Monocyte (primary cell): ENCODE results near the genes CDKAL1, DCDC2 and RIPOR2.

DNA sequence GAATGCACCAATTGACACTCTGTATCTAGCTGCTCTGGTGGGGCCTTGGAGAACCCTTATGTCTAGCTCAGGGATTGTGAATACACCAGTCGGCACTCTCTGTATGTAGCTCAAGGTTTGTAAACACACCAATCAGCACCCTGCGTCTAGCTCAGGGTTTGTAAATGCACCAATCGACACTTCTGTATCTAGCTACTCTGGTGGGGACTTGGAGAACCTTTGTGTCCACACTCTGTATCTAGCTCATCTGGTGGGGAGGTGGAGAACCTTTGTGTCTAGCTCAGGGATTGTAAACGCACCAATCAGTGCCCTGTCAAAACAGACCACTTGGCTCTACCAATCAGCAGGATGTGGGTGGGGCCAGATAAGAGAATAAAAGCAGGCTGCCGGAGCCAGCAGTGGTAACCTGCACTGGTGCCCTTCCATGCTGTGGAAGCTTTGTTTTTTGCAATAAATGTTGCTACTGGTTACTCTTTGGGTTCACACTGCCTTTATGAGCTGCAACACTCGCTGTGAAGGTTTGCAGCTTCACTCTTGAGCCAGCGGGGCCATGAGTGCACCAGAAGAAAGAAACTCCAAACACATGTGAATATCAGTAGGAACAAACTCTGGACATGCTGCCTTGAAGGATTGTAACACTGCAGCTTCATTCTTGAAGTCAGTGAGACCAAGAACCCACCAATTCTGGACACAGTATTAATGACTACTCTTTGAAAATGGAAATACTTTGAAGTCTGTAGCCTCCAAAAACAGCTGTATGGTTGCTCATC, 89.8 kb upstream of the MBOAT1 start:
- PRO-cap, 2 experiments = no peak in any of the 2 experiments

- PRO-cap, 2 experiments = peak in 2 of 2 experiments; most common plus-strand start chr6:20534461 (in 2)
Measured at GRCh38 chr6:20534253-20534927, at the start of gene CDKAL1. CDKAL1 (plus strand) TSS chr6:20534457.

- PRO-cap, 2 experiments = no peak in any of the 2 experiments
Measured at GRCh38 chr6:21538158-21538453, 55.4 kb upstream of the SOX4 start.

- PRO-cap, 2 experiments = peak in 1 of 2 experiments; most common plus-strand start chr6:21595688 (in 1)
Measured at GRCh38 chr6:21595508-21596191, 2.1 kb downstream of the SOX4 start.

- PRO-cap, 2 experiments = no peak in any of the 2 experiments
Measured at GRCh38 chr6:21738056-21739002, 144.8 kb downstream of the SOX4 start.

DNA sequence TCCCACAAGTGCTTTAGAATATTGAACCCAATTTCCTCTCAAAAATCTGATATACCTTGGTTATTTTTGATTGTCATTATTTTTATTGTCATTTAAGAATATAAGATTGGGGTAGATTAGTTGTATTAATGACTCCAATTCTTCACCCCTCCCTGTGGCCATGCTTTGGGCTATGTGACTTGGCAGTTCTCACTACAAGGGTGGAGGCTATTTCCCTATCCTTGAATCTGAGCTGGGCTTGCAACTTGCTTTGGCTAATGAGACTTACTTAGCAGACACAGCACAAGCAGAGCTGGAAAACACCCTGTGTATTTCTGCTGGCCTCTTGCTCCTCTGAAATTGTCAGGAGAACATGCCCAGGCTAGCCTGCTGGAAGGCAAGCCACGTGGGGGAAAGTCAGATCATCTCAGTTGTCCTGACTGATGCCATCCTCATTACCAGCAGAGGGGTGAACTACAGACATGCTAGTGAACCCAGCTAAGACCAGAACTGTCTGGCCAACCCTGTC, 126.6 kb upstream of the HDGFL1 start:
- PRO-cap, 2 experiments = no peak in any of the 2 experiments

DNA sequence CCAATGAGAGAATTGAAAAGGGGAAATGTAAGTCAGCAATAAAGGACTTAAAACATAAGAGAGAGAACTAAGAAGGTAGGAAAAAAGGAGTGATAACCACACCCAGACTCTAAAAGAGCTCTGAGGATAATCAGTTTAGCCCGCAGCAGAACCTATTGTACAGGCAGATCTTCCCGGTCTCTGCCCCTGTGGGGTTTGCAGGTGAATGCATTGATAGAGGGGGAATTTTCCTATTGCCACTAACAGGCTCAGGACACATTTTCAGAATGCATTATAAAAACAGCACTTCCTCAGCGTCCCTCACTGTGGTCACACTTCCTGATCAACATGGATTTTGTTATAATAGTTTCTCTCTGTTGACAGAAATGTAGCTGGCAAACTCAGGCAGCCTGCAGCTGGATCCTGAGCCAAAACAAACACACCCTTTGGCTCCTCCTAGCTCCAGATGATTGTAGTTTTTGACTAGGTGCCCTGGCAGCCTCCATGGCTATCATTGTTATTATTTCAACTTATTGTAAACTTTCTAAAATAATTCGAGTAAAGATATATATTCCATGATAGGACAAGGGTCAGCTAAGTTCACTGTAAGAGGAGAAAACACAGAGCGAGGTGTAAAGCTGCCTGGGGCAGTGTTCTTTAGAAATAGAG, 98.4 kb upstream of the HDGFL1 start:
- PRO-cap, 2 experiments = no peak in any of the 2 experiments

DNA sequence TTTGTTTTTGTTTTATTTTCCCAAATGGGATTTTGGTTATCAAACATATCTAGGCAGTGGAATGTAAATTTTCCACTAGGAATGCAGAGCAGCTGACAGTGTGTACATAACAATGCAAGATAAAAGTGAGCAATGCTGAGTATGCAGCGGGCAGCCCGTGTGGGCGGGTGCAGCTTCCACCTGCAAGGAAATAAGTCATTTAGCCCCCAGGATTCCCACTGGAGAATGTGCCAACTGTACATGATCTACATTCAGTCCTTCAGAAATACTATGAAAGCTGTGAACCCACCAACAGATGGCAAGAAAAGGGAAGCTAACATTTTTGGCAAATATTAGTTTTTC, 44.4 kb downstream of the DCDC2 start:
- PRO-cap, 2 experiments = no peak in any of the 2 experiments

DNA sequence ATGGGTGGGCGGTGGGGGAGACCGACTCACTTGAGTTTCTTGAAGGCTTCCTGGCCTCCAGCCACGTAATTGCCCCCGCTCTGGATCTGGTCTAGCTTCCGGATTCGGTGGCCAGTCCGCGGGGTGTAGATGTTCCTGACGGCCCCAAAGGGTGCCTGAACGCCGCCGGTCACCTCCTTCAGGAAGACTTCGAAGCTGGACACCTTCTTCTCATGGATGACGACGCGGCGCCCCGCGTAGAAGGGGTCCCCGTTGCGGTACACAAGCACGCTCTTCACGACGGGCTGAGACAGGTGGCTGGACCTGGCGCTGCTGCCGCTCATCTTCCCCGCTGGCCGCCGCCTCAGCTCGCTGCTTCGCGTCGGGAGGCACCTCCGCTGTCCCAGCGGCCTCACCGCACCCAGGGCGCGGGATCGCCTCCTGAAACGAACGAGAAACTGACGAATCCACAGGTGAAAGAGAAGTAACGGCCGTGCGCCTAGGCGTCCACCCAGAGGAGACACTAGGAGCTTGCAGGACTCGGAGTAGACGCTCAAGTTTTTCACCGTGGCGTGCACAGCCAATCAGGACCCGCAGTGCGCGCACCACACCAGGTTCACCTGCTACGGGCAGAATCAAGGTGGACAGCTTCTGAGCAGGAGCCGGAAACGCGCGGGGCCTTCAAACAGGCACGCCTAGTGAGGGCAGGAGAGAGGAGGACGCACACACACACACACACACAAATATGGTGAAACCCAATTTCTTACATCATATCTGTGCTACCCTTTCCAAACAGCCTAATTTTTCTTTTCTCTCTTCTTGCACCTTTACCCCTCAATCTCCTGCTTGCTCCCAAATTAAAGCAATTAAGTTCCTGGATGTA, at the start of gene DCDC2:
Gene DCDC2, minus strand, starts transcription at position 632 of the 862 bp plus-strand sequence.
- PRO-cap, 2 experiments = no peak in any of the 2 experiments

DNA sequence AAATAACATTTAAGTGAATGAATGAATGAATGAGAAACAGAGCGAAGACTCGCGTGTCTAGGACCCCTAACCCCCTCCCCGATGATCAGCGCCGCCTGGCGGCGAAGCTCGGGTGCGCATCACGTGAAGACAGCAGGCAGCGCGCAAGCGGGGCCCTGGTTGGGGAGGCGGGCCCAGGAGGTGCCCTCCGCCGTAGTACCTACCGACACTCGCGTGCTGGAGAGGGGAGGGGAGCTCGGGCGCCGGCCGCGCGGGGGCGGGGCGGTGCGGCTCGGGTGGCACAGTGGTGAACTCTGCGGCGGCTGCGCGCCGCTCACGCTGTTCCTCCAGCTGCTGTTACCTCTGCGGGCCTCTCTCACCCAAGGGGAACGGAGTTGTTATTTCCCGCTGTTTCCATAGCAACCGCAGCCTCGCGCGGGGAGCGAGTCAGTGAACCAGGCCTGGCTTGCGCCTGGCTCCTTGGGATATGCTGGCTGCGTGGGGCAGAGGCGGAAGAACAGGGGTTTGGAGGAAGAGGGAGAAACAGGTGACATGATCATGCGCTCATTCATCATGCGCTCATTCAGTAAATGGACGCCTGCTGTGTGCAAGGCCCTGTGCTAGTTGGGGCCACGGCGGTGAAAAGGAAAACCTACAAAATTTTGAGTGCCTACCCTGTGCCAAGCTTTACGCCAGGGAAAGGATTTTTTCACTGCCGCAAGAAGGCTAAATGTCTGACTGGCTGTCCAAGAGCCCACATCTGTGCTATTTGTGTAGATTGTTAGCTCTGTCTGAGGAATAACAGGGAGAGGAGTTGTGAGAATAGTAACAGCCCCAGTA, 2.1 kb upstream of the DCDC2 start:
- PRO-cap, 2 experiments = no peak in any of the 2 experiments

- PRO-cap, 2 experiments = no peak in any of the 2 experiments
Measured at GRCh38 chr6:24488857-24489424, 437 bp downstream of the GPLD1 start.

DNA sequence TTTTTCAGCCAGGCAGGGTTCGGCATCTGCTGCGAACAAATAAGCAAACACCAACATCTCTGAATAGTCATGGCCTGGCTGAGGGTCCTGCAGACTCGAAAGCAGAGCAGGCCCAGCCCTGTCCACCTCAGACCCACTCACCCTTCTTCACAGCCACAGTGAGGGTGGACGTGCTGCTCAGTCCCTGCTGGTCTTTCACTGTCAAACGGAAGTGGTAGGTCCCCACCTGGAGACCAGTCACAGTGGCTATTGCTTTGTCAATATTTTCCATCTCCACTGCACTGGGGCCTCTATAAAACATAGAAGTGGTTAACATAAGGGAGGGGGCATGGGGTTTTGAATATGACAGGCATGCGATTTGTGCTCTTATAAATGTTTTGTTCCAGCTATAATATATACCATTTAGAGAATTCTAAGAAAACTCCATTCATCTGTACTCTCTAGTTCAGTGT, 73.9 kb downstream of the ALDH5A1 start:
- PRO-cap, 2 experiments = no peak in any of the 2 experiments

GRCh38 chr6:24613788-24614582, 32.0 kb downstream of the KIAA0319 start:
- PRO-cap, 2 experiments = no peak in any of the 2 experiments

DNA sequence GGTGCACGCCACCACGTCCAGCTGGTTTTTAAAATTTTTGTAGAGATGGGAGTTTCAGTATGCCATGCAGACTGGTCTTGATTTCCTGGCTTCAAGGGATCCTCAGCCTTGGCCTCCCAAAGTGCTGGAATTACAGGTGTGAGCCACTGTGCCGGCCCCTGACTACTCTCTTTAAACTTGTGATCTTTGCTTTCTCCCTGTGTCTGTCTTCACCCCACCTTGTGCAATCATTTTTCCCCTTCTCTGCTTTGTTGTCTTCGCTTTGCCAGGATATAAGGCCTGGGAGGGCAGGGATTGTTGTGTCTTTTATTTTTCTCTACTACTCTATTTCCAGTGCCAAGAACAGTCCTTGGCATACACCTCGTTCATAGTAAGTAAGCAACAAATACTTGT, 4.1 kb upstream of the ARMH2 start:
- PRO-cap, 2 experiments = no peak in any of the 2 experiments

GRCh38 chr6:24902988-24903305, 32.8 kb downstream of the RIPOR2 start:
- PRO-cap, 2 experiments = no peak in any of the 2 experiments

DNA sequence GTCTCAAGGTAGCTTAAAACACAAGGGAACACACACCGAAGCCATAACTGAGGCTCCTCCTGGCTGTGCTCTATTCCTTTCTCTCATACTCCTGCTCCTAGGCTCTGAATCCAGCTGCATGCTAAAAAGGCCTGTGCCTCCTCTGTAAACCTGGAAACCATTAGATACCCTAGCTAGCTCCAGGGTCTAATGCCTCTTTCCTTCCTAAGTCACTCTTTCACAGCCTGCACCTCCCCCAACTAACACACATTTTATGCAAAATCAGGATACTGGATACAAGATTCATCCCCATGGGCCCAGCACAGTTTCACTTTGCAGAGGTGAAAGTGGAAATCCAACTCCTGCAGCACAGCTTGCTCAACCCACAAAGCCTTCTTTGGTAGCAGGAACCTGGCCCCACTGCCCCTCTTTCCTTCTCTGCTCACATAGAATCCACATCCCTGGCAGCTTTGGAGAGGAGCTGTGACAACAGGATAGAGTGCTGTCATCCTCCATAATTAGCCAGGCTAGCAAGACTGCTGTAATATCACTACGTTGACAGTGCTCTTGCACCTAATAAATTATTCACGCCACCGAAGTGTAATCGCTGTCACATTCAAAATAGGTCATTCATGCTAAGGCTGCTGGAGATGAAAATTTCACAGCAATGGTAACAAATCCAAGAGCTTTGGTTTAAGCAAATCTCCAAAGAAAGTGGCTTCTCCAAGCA, 16.9 kb downstream of the RIPOR2 start:
- PRO-cap, 2 experiments = no peak in any of the 2 experiments

DNA sequence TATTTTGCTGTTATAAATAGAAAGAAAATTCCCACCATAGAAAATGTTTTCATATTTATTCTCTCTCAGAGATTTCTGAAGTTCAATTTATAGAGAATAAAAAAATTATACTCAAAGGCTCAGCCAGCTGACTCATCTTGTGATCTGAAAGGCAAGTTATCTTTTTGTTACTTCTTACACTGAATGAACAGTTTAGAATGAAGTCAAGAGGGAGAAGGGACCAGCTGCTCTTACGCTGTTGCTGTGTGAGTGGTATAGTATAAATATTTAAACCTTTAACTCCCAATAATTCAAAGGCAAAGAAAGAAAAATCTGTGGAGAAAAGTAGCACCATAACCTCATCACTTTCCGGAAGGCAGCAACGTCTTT, 7.4 kb downstream of the RIPOR2 start:
- PRO-cap, 2 experiments = no peak in any of the 2 experiments

DNA sequence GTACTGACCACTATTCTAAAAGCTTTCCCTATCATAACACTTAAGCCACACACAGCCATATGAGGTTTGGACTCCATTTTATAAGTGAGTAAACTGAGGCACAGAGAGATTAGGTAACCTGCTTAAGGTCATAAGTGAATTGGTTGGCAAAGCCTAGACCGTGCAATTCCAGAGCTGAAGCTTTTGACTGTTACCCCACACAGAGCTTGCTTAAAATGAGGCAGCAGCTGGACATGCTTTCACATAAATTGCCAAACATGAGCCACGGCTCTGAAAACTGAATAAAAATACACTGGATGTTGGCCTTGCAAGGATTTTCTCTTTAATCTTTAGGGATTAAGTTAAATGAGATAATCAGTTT, 2.5 kb downstream of the RIPOR2 start:
- PRO-cap, 2 experiments = no peak in any of the 2 experiments

GRCh38 chr6:24935636-24936228, at the start of gene RIPOR2:
RIPOR2 (minus strand) TSS chr6:24935960.
- PRO-cap, 2 experiments = peak in 2 of 2 experiments; most common plus-strand start chr6:24936057 (in 1); most common minus-strand start chr6:24935960 (in 2)

DNA sequence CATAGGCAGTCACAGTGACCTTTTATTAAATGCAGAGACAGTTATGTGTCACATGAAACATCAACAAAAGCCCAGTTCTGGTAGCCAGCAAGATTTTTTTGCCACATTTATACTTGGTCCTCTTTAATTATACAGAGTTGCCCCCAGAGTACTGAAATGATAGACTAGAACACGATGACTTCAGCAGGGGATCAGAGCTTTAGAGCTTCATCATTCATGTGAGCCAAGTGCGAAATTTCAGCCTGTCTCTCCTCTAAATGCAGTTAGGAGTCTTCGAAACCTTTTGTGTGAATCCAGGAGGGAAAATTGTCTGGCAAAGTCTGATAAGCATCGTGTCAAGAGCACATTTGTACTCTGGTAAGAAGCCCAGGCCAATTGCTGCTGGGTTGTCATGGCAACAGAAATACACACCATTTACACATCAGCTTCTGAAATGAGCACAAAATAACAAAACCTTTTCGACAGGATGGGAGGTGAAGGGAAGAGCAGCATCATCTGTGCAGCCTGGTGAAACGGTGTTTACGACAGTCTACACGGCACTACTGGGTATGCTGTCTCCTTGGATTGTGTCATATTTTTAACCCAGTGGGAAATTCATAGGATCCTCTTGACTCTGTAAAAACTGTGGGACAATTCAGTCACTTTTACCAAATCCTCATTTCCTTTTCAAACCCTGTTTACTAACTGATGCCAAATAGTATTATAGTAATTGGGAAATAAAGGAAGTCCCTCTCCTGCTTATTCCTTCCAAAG, 79.4 kb upstream of the RIPOR2 start:
- PRO-cap, 2 experiments = no peak in any of the 2 experiments